CMK (cell line): ENCODE results near the genes STARD5, GOLGA6L9 and WHAMM.

GRCh38 chr15:81183104-81183529 lies 13.6 kb upstream of the IL16 start:
- RRBS: 100% methylated on average over 2 of the region's 7 CpGs

DNA sequence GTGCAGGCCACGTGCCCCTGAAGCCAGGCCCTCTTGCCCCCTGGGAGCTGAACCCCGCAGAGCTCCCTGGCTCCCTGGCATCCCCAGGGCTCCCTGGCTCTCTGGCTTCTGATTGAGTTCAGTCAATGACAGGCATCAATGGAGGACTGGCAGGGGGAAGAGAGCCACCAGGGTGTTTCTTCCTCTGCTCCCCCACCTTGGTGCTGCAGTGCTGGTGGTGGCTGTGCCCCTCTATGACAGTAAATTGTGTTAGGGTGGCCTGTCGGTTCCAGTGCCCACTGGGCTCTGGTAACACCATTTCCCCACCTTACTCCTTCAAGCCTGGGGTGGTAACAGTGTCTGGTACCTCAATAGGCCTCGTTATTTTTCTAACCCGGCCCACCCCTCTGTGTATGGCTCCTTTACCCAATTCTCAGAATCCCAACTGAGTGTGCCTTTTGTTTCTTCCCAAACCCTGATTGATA lies 62.6 kb downstream of the STARD5 start:
- RRBS: no CpG with 5 or more reads among the region's 5 CpGs

DNA sequence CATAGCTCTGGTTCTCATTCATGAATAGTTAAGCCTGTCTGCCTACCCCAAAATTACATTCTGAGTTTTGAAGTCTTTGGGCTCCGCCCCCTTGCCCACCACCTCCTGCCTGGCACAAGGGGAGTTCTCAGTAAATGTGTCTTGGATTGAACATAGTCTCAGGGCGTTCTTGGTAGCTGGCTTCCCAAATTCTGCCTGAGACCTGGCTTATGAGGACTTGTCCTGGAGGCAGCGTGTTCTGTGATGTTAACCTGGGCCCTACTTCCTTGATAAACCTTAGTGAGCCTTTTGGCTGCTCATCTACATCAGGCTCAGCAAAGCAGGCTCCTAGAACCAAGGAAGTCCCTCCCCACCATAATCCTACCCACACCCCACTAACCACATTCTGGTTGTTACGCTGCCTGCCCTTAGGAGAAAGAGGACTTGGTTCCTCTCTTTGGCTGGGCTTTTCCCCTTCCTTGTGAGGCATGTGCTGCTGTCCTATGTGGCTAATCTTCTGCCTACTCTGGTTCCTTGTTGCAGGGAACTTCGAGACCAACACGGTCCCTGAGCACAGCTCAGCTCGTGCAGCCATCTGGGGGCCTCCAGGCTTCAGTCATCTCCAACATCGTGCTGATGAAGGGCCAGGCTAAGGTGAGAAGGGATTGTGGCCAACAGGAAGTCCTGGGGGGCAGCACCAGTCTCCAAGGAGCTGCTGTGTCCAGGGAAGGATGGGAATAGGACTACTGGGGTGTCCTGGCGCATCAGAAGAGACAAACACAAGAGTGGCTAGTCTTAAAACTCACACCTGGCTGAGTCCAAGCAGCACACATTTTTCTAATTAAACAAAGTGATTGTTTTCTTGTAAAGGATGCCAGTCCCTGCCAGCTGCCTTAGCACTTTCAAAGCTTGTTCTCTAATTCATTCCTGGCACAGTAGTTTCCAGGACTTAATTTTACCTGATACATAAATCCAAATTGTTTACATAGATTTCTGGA lies 54.6 kb downstream of the STARD5 start:
- RRBS: no CpG with 5 or more reads among the region's 9 CpGs

GRCh38 chr15:81273852-81274292 lies 50.1 kb downstream of the STARD5 start:
- RRBS: no CpG with 5 or more reads among the region's 2 CpGs

DNA sequence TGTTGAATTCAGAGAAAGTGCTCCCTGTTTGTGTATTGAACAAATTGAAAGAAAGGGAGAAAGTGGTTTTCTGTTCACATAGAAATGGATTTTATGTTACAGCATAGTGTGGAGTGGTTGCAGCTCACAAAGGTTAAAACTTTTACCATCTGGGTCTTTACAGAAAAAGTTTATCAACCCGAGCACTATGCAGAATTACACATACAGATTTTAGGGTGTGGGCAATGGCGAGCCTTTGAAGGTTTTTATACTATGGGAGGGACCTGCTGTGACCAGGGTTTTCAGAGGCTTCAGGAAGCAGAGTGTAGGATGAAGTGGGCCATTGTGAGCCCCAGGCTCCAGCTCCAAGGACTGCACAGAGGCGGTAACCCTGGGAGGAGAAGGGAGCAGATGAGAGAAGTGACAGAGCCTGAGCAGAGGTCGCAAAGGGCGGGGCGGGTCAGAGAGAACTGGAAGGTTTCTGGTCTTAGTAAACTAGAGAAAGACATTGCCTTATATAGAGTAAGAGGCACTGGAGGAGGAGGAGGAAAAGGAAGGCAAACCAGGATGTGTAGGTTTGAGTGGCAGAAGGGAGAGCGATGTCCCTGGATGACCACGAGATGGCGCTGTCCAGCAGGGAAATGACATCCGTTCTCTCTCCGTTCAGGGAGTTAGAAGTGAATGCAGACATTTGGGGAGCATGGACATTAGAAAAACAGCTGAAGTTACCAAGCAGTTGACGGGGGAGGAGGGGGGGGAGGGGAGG lies 49.1 kb downstream of the STARD5 start:
- RRBS: no CpG with 5 or more reads among the region's 12 CpGs

DNA sequence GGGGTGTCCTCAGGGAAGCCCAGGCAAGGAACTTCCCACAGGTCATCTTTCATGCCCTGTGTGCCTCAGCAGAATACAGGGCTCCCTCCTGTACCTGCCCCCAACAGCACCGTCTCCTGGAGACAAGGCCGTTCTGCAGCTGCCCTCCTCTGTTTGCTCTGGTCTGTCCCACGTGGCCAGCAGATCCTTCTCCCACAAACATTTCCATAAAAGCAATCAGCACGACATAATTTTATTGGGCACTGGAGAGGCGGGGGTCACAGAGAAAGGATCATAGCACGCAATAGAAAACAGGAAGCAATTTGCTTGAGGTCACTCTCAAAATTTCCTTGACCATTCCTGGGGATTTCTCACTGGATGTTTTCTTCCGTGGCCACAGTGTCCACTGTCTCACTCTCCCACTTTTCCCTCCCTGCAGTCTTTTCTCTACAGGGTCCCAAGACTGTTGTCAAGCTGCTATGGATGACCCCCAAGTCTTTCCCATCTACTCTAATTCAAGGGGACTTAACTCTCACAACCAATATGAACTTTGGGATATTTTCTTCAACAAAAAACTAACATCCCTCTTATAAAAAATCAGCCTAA lies 29.3 kb downstream of the STARD5 start:
- RRBS: no CpG with 5 or more reads among the region's 7 CpGs

DNA sequence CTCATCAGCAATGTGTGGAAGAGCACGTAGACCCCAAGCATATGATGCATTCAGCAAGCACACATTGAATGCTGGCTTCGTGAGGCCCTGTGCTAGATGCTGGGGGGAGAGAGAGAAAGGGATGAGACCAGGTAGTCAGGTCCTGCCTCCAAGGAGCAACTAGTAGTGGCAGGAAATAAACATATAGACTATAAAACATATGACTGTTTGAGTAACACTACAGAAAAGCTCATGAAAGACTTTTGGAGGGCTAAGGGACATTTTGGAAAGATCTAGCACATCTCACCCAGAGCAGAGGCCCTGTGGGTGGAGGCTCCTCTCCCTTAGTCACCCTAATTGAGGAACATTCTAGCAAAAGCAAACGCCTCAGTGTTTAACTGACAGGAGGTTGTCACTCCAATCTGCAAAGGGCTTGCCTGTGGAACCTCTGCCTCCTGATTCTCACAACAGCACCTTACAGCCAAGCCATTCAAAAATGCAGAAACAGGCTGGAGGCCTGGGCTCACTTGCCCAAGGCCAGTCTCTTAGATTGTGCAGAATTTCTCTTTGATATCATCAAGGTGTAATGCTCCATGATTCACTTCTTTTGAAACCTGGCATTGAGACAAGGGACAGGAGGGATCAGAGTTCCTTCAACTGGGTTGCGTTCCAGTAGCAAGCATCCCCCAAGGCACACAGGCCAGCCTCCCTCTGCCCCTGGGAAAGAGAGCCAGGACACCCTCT lies 26.1 kb downstream of the STARD5 start:
- RRBS: no CpG with 5 or more reads among the region's 4 CpGs

GRCh38 chr15:81322444-81323279 lies 1.3 kb downstream of the STARD5 start:
- RRBS: no CpG with 5 or more reads among the region's 10 CpGs

- RRBS: 2% methylated on average over 41 of the region's 68 CpGs
These were observed at the start of gene STARD5 for GRCh38 chr15:81323723-81324680. Gene STARD5, minus strand, starts transcription at chr15:81324141.

- RRBS: no CpG with 5 or more reads among the region's 30 CpGs
These were observed 174.9 kb downstream of the MEX3B start for GRCh38 chr15:81870847-81871453.

DNA sequence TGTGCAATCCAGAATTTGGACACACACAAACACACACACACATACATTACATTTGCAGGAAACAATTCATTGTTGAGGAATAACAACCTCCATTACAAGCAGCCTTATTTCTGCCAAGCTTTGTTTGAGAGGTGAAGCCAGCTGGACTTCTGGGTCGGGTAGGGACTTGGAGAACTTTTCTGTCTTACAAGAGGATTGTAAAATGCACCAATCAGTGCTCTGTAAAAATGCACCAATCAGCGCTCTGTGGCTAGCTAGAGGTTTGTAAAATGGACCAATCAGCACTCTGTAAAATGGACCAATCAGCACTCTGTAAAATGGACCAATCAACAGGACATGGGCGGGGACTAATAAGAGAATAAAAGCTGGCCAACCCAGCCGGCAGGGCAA lies 81.1 kb downstream of the MEX3B start:
- RRBS: no CpG with 5 or more reads among the region's 4 CpGs

- RRBS: no CpG with 5 or more reads among the region's 6 CpGs
These were observed 5.2 kb downstream of the MEX3B start for GRCh38 chr15:82040303-82041361.

DNA sequence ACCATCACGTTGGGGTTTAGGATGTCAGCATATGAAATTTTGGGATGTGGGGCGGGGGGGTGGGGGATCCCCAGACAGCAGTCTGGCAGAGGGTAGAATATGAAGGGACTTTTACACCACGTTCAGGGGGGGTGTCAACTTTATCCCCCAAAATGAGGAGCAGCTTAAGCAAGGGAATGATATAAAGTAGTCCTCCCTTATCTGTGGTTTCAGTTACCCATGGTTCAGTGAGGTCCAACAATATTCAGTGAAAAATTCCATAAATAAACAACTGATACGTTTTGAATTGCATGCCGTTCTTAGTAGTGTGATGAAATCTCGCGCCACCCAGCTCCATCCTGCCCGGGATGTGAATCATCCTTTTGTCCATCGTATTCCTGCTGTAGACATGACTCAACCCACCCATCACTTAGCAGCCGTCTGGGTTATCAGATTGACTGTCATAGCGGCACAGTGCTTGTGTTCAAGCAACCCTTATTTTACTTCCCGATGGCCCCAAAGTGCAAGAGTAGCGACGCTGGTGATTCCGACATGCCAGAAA lies 47.8 kb upstream of the MEX3B start:
- RRBS: no CpG with 5 or more reads among the region's 15 CpGs

GRCh38 chr15:82415581-82416546 lies 13.8 kb upstream of the GOLGA6L9 start:
- RRBS: no CpG with 5 or more reads among the region's 10 CpGs

- RRBS: no CpG with 5 or more reads among the region's 10 CpGs
These were observed at the start of gene GOLGA6L9 for GRCh38 chr15:82429537-82430108. Gene GOLGA6L9, plus strand, starts transcription at chr15:82429816.

DNA sequence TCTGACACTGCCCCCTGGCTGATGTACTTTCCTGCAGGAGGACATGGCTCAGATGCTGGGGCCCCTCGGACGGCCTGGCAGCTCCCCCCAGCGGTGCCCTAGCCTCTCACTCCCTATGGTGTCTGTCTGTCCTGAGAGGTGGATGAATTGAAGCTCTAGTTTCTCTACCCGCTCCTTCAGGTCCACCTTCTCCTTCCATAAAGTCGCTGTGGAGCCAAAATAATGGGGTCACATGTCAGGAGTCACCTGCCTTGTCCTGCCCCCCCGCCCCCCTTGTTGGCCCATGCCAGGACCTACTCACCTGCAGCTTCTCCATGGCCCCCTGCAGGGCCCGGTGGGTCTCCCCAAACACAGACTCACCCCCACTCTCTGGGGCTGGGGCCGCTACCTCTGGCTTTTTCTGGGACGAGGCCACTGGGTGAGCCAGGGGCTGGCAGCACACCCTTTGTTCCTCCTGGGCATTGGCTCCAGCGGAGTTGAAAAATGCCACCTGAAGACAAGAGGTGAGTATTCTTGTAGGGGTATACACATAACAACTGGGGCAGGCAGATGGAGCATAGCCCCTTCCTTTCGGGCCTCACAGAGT lies 47.6 kb downstream of the GOLGA6L9 start:
- RRBS: no CpG with 5 or more reads among the region's 11 CpGs

- RRBS: no CpG with 5 or more reads among the region's 10 CpGs
These were observed 850 bp downstream of the RPS17 start for GRCh38 chr15:82539485-82539729.

- RRBS: no CpG with 5 or more reads among the region's 20 CpGs
These were observed at the start of gene WHAMM for GRCh38 chr15:82809485-82809762. Gene WHAMM, plus strand, starts transcription at chr15:82809628.

DNA sequence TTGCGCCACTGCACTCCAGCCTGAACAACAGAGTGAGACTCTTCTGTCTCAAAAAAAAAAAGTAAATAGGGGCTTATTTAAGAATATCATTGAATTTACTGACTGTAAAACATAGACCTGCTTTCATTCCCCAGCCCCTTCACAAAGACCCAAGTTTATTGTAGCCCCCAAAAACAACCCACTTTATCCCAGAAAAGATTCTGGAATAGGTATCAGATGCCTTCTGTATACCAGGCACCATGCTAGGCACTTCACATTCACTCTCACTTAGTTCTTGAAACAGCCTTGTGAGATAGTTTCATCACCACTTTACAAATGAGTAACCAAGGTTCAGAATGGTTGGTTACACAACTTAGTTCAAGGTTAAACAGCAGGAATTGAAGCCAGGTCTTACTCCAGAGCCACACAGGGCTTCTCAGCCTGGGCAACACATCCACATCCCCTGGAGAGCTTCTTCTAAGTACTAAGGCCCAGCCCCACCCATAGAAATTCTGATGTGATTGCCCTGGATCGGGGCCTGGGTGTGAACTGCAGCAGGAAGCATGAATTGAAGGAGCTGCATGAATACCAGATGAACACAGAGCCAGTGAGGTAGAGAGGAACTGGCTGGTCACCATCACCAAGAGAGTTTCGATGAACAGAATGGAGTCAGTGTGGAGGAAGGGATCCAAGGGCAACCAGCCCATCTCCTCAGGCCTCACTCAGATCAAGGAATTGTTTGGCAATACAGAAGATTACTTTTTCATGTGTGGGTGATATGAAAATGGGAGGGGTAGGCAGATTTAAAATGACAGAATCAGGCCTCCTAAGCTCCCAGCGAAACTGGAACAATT lies 18.7 kb downstream of the WHAMM start:
- RRBS: no CpG with 5 or more reads among the region's 4 CpGs